Diencephalon (tissue), 2 donors: ENCODE data around the genes S100A10, S100A11, S100A1, ILF2 and NPR1.

DNA sequence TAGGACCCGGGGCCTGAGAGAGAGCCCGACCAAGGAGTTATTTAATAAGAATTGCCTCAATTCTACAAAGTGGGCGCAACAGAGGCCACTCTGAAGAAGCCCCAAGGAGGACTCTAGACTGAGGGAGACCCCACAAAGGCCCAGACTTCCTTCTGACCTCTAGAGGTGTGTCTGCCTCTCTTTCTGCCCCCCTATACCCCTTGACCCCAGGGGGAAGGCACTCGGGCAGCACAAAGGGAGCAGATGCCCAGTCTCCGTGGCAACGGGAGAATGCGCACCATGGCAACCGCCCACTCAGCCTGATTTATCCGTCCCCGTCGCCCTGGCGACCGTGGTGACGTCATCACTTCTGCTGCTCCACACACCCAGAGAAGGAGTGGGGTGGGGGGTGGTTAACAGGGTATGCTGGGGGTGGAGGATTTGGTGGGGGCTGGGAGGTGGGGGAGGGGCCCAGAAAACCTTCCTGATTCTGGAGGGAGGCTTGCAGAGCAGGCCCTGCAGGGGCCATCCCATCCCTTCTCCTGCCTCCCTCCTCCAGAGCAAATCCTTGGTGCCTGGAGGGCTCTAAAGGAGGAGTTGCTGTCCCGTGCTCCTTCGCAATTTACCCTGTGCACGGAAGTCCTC is 6.4 kb downstream of the CELF3 start:
- RAMPAGE, long total RNA, result no peak

DNA sequence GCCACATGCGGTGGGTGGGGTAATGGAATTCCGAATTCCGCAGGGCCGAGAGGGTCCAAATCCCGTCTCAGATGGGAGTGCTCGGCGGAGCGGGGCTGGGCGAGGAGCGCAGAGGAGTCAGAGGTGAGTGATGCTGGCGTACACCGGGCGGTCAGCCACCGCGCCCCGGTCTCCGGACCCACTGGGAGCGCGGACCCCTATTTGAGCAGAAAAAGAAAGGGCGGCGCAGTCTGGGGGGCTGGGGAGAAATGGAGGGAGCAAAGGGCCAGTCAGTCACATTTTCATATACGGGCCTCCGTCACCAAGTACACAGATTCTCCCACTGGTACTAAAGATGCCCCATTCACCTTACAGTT is 659 bp downstream of the C2CD4D start:
- RAMPAGE, long total RNA, result no peak

- RAMPAGE, long total RNA, result no peak
Measured at GRCh38 chr1:151898487-151899194, 10.7 kb downstream of the THEM4 start.

DNA sequence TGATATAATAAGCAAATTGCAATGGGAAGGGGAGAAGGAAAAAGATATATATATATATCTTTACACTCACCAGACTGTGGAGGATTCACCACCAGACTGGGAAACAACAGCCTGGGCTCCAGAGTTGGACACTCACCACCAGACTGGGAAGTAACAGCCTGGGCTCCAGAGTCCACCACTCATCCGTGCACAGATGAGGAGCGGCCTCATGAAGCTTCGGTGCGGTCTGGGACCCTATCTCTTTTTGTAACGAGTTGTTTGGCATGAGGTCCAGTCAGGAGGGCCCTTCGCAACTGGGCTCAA is 40.3 kb downstream of the S100A10 start:
- RAMPAGE, long total RNA, result no peak

DNA sequence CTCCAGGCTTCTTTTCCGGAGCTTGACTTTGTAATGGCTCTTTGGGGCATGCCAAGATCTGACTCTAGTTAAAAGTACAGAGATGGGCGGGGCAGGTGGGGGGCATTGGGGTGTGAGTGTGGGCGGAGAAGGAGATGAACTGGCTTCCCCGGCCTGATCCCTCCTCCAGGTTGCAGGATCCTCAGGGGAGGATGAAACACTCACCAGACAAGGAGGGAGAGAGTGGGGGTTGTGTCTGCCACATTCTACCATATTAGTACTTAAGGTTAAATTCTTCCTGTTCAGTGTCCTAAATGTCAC is 23.0 kb downstream of the S100A10 start:
- RAMPAGE, long total RNA, result no peak

DNA sequence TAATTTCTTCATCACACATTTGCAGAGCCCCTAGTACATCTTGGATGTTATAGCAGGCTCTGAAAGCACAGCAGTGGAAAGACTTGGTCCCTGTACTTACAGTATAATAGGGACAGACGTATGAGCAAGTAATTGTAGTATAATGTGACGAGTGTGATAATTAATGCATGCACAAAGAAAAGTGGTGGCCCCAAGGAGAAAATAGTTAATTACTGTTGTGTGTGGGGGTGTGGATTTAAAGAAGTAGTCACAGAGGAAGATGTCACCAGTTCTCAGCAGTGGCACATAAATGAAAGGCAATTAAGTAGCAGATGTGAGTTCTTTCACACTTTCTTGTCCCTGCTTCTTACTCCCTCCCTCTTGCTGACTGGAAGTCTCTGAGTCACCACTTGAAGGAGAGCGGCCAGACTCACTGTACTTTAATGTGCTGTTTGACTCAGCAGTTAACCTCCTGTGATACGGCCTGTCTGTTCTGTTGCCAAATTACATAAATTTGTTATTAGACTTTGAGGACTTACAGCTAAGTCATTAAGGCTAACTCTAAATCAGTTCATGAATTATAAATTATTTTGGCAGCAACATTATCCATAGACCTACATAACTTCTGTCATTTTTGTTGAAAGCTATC is 20.8 kb downstream of the S100A10 start:
- RAMPAGE, long total RNA, result no peak

DNA sequence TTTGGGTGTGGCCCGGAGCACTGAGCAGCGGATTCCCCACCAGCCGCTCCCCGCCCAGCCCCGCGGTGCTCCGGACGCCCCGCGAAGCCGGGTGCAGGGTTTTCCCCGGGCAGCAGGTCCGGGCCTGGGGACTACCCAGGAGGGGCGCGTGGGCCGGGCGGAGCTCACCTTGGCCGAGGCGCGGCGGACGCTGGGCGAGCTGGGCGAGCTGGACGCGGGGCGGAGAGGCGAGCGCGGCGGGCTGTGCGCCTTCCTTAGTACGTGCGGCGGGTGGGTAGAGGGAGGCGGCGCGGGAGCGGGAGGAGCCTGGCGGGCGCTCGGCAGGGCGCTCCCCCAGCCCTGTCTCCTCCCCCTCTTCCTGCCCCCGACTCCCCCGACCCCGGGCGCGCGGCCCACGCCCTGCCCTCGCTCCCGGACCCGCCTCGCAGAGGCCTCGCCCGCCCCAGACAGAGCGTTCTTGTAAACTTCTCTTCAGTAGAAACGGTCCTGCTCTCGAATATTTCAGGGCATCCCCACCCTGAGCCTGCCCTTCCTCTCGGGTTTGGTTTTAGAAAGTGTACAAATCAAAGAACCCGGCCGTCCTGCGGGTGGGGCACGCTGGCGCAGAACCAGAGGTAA is at the start of gene S100A10:
Gene S100A10 (minus strand): TSS at position 276 of the 618 bp plus-strand sequence.
- RAMPAGE, long total RNA, result start-site peak on the minus strand centred at position 232 of the sequence, 82 bp wide, 2,472 and 395 reads in 2 replicates

DNA sequence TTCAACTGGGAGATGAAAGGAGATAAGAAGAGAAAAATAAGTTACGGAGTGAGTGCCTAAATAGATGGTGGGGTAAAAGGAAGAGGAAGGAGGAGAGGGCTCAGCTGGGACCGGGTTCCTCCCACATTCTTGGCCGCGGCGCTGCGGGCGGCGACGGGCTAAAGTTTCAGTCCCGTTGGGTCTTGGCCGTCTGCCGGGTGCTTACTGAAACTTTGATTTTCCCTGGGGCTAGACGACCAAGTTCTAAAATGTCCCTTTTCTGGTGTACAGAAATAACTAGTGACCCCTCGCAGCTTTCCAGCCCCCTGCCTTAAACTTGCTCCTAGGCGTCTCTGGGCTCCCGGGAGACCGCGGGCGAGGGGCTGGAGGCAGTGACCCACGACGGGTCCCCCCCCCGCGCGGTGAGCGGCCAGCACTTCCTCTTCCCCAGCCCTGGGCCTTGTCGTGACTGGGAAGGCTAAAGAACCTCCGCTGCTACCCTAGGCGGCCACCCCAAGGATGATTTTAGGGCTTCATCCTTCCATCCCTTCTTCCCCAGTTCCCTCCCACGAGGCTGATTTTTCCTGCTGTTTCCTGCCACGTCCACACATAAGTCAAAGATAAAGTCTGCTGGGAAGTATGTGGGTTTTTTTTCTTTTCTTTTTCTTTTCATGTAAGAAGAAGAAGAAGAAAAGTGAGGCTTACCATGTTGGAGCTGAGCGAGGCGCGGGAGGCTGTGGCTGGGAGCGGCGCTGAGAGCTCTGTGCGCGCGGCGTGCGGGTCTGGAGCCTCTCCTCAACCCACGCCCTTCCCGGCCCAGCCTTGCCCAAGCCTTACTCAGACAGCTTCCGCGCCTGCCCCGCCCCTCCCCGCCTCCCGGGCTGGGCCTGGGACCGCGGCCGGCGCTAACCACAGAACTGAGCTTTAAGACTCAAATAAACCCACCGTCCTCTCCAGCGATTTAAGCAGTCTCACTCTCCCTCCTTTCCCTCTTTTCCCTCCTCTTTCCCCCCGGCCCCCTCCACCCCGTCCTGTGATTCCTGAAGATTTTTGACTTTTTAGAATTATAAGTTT is at the start of gene S100A11:
Gene S100A11 (minus strand): TSS at position 776 of the 1,053 bp plus-strand sequence.
- RAMPAGE, long total RNA, result start-site peak on the minus strand centred at position 765 of the sequence, 65 bp wide, 2,482 and 1,538 reads in 2 replicates

- RAMPAGE, long total RNA, result no peak
Measured at GRCh38 chr1:152111368-152112064, 3.7 kb downstream of the TCHH start.

DNA sequence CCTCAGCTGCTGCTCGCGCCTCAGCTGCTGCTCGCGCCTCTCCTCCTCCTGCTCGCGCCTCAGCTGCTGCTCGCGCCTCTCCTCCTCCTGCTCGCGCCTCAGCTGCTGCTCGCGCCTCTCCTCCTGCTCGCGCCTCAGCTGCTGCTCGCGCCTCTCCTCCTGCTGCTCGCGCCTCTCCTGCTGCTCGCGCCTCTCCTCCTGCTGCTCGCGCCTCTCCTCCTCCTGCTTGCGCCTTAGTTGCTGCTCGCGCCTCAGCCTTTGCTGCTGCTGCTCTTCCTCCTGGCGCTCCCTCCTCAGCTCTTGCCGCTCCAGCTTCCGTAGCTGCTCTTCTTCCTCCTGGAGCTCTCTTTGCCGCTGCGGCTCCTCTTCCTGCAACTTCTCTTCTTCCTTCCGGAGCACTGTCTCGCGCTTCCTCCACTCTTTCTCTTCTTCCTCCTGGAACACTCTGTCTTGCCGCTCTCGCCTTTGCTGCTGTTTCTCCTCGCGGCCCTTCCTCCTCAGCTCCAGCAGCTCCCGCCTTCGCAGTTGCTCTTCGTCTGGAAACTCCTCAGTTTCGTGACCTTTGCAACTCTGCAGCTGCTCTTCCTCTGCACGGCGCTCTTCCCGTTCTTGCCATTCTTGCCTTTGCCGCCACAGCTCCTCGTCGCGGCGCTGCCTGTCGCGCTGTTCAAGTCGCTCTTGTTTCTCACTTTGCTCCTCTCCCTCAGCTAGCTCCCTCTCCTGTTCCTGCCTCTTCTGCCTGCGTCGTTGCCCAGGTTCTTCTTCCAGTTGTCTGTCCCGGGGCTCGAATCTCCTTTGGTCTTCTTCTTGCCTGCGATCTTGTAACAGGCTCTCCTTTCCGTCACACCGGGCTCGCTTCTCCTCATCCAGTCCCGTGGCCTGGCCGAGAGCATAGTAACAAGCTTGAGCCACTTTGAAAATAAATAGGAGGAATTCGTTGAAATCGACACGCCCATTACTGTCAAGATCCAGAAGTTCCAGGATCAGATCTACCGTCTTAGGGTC is 2.9 kb downstream of the TCHH start:
- RAMPAGE, long total RNA, result no peak

- RAMPAGE, long total RNA, result no peak
Measured at GRCh38 chr1:152947238-152947758, 292 bp downstream of the SPRR5 start.

GRCh38 chr1:153141023-153141671 is 9.5 kb downstream of the SPRR2G start:
- RAMPAGE, long total RNA, result no peak

DNA sequence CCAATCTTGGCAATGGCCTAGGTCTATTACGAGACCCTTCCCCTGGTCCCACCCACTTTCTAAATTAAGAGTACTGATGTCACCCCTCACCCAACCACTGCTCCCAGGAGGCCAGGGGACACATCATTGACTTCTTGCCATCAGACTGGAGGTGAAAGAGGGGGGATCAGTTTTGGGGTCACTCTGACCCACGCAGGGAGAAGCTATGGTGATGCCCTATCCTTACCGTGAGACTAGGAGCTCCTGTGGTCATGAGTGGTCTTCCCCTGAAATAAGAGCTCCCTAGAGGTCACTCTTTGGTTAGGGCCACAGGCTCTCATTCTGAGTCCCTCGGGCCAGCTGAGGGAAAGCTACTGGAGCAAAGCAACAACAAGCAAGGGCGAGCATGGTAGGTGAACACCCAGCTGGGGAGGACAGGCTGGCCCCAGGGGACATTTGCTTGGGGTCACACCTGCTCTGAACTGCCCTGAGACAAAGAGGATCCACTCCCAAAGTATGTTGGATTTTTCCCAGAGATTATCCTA is 34.7 kb upstream of the S100A7 start:
- RAMPAGE, long total RNA, result no peak

DNA sequence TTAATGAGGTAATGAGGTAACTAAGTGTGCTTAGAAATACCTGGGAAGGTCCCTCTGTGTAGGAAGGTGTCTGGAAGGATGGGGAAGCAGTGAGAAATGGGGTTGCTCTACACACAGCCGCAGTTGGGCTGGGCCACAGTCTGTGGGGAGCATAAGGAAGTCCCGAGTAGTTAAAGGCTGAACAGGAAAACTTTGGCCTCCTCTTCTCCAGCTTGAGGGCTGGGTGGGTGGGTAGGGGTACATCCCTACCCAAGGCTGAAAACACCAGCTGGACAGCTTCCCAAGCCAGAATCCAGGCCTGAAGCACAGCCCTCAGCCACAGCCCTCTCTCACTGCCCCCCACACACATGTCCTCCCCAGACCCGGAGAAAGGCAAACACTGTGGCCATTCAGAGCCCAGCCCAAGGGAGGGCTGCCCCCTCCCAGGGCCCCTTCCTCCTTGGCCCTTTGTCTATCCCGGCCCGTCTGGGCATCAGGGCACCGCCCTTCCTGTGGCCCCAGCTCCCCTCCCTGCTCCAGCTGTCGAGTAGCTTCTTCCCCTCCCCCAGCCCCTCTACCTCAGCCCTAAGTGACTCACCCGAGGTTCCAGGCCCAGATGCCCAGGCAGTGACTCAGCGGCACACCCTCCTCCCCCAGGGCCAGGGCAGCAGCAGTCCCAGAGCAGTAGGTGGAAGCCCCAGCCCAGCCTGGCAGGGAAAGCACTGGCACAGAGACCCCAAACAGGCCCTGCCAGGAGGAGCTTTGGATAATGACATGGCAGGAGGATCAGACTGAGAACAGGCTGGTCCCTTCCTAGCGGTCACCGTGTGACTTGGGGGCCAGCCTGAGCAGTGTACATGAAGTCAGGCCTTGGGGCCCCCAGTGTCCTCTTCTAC is 718 bp upstream of the S100A2 start:
- RAMPAGE, long total RNA, result no peak

DNA sequence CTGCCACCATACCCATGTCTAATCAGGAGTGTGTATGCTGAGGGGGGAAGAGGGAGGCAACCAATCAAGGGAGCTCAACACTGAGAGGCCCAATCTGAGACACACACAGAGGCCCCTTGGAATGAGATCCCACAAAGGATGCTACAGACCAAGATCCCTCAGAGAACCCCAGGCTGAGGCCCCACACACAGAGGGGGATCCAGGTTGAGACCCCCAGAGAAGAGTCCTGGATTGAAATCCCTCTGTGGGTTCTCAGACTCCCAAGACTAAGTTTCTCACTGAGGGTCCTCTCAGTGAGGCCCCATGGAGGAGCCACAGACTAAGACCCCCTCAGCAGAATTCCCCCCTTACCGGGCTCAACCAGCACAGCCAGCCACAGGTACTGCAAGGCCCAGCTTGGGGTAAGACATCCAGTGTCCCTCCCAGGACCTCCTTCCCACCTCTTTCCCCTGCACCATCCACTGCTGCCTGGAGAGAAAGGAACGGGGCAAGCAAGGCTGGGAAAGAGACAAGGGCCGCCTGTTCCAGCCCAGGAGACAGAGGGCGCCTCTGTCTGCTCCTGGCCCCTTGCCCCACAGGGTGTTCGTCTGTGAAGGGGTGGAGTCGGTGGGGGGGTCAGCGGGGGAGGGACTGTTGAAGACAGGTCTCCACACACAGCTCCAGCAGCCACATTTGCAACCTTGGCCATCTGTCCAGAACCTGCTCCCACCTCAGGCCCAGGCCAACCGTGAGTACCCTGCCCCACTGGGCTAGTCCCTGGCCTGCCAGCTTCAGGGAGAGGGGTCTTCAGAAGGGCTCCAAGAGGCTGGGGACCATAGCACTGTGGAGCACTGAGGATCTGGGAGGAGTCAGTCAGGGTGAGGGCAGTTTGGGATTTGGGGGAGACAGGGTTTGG is at the start of gene S100A1:
Gene S100A1 (plus strand): TSS at position 665 of the 895 bp plus-strand sequence.
- RAMPAGE, long total RNA, result start-site peak on the plus strand centred at position 643 of the sequence, 69 bp wide, 201 and 177 reads in 2 replicates

DNA sequence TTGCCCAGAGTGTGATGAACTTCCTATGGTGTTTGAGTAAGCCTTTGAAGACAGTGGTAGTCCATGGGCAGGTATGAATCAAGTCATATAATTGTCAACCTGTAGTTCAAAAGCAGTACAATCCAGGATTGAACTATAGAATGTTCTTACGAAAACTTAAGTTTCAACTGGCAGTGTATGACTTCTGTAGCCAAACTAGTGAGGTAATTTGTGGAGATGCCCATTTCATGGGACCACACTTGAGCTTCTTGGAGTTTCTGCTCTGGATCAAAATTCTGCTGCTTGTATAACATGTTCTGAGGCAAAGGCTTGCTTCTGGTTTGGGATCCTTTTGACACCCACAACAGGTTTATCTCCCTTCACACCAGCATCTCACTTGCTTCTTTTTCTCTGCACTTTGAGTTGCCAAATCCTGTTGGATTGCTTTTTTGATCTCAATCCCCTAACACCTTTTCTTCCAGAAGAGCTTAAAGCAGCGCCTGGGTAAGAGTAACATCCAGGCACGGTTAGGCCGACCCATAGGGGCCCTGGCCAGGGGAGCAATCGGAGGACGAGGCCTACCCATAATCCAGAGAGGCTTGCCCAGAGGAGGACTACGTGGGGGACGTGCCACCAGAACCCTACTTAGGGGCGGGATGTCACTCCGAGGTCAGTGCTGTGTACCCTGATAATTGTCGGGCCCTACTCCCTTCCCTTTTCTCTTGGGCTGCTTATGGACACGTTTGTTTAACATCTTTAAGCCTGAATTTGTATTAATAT is 8.1 kb downstream of the CHTOP start:
- RAMPAGE, long total RNA, result no peak

- RAMPAGE, long total RNA, result no peak
Measured at GRCh38 chr1:153653151-153653635, 5.3 kb upstream of the SNAPIN start.

GRCh38 chr1:153670783-153671318 is at the start of gene ILF2:
TSS of gene ILF2 (minus strand) at chr1:153670993.
- RAMPAGE, long total RNA, result start-site peak on the minus strand at chr1:153670944-153670993, 3,123 and 1,492 reads in 2 replicates

GRCh38 chr1:153678075-153679097 is at the start of gene NPR1:
TSS of gene NPR1 (plus strand) at chr1:153678688.
- RAMPAGE, long total RNA, result no peak

- RAMPAGE, long total RNA, result no peak
Measured at GRCh38 chr1:153697635-153698467, 19.4 kb downstream of the NPR1 start.